ENCODE measurements around a stretch of chr20.

DNA sequence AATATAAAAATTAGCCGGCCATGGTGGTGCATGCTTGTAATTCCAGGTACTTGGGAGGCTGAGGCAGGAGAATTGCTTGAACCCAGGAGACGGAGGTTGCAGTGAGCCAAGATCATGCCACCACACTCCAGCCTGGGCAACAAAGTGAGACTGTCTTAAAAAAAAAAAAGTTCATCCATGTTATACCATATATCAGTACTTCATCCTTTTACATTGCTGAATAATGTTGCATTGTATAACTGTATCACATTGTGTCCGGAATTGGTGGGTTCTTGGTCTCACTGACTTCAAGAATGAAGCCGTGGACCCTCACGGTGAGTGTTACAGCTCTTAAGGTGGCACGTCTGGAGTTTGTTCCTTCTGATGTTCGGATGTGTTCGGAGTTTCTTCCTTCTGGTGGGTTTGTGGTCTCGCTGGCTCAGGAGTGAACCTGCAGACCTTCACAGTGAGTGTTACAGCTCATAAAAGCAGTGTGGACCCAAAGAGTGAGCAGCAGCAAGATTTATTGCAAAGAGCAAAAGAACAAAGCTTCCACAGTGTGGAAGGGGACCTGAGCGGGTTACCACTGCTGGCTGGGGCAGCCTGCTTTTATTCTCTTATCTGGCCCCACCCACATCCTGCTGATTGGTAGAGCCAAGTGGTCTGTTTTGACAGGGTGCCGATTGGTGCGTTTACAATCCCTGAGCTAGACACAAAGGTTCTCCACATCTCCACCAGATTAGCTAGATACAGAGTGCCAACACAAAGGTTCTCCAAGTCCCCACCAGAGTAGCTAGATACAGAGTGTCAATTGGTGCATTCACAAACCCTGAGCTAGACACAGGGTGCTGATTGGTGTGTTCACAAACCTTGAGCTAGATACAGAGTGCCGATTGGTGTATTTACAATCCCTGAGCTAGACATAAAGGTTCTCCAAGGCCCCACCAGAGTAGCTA lies 21.5 kb downstream of the ACSS2 start:
- PRO-cap, result no peak

GRCh38 chr20:34978359-34978948 lies 22.8 kb downstream of the MYH7B start:
- PRO-cap, result no peak

- PRO-cap, result no peak
These were observed 12.8 kb downstream of the EDEM2 start for GRCh38 chr20:35134173-35134804.

- PRO-cap, result no peak
These were observed 12.2 kb downstream of the MMP24OS start for GRCh38 chr20:35265707-35266067.

DNA sequence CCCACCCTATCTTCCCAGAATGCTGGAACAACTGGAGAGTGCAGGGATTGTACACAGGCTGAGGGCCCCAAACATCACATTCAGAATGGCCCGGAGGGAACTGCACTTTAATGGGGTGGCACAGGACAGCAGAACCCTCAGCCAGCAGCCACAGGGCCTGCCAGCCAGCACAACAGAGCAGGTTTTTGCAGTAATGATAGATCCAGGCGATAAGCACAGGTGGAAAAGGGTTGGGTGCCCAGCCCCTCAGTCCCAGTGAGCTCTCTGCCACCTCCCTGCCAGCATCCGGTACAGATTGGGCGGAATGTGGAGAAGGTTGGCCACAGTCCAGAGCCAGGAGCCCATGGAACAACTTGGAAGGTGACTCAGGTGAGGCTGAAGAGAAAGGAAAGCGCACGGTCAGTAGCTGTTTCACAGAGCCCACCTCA lies 924 bp upstream of the MMP24OS start:
- PRO-cap, result no peak

DNA sequence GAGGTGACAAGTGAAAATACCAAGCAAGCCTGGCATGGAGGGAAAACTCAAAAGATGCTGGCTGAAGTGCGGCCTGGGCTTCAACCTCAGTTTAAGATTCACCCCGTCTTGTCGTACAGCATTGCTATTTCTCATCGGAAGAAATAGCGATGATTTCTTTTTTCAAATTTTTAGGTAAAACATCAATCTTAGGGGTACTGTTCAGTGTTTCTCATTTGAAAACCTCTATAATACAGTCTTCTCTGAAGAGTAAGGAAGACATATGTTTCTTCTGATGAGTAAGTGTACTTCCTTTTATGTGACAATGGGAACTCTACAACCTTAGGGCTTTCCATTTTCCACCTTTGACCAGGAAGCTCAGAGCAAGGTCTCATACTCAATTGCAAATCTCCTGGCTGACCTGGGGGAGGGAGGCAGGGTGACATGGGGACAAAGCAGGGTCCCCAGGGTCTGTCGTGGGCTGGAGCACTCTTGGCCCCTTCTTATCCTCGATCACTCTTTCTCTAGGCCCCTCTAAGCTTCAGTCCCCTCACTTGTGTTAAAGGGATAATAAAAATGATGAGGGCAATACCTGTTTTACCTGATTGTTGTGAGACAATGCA lies 8.1 kb upstream of the FAM83C start:
- PRO-cap, result no peak

- PRO-cap, result bidirectional peak, plus-strand start at chr20:35304069, minus-strand start at chr20:35303948
These were observed 11.7 kb upstream of the FAM83C start for GRCh38 chr20:35303794-35304447.

GRCh38 chr20:35308146-35308760 lies 16.0 kb upstream of the FAM83C start:
- PRO-cap, result bidirectional peak, plus-strand start at chr20:35308483, minus-strand start at chr20:35308278

DNA sequence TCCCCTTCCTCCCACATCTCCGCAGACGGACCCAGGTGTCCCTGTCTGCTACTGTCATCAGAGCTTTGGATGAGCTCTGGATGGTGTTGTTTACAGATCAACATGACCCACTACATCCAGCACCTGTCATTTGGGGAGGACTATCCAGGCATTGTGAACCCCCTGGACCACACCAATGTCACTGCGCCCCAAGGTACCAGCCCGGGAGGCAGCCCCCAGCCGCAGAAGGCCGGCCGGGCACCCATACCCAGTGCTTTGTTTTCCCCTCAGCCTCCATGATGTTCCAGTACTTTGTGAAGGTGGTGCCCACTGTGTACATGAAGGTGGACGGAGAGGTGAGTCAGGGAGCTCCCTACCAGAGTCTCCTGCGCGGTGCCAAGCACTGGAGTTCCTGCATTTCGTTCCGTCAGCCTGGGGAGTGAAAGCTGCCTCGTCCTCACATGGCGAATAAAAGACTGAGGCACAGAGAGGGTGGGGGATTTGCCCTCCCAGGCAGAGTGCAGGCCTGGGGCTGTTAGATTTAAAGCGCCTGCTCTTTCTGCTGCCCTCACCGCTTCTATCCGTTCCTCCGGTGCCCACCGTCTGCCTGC lies 14.2 kb downstream of the ERGIC3 start:
- PRO-cap, result no peak

- PRO-cap, result no peak
These were observed 15.7 kb downstream of the SPAG4 start for GRCh38 chr20:35631195-35631926.

- PRO-cap, result no peak
These were observed 20.4 kb downstream of the SPAG4 start for GRCh38 chr20:35635880-35636530.

DNA sequence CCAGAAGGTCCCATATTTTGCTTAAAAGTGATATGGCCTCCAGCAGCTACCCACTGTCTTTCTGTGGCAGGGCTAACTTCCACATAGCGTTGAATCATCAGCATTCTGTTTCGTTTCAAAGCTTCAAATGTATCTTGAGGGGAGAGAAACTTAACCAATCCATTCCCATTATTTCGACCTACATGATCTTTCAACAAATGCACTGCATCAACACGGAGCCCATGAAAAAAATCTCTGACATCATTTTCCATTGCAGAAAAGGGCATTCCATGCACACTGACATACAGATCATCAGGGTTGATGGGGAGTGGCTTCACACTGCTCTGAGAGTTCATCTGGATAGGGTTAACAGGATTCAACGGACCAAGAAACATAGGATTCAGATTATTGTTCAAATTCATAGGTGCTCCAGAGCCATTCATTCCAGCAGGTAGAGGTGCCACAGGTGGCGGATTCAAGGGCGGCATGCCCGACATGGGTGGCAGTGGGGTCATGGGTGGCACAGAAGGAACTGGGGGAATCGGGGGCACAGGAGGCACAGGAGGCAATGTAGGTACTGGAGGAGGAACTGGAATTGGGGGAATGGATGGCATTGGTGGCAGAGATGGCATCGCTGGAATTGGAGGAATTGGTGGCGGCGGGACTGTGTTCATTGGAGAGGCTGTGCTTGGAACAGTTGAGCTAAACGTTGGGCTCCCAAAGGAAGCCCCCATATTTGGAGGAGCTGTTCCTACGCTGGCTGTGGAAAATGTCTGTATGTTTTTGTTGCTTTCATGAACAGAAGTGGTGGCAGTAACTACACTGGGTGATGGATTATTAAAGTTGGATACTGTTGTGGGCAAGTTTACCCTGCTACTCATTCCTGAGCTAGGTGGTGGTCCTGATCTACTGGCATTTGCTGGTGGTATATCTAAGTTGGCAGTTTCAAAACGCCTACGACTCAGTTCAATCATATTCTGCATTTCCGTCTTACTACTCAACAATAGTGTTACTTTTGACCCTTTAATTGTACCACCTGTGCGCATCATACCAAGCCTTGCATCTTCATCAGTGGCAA lies 10.2 kb downstream of the CPNE1 start:
- PRO-cap, result no peak

- PRO-cap, result no peak
These were observed 11.8 kb downstream of the NFS1 start for GRCh38 chr20:35687319-35687791.

- PRO-cap, result no peak
These were observed 2.7 kb downstream of the ROMO1 start for GRCh38 chr20:35701742-35702532.

DNA sequence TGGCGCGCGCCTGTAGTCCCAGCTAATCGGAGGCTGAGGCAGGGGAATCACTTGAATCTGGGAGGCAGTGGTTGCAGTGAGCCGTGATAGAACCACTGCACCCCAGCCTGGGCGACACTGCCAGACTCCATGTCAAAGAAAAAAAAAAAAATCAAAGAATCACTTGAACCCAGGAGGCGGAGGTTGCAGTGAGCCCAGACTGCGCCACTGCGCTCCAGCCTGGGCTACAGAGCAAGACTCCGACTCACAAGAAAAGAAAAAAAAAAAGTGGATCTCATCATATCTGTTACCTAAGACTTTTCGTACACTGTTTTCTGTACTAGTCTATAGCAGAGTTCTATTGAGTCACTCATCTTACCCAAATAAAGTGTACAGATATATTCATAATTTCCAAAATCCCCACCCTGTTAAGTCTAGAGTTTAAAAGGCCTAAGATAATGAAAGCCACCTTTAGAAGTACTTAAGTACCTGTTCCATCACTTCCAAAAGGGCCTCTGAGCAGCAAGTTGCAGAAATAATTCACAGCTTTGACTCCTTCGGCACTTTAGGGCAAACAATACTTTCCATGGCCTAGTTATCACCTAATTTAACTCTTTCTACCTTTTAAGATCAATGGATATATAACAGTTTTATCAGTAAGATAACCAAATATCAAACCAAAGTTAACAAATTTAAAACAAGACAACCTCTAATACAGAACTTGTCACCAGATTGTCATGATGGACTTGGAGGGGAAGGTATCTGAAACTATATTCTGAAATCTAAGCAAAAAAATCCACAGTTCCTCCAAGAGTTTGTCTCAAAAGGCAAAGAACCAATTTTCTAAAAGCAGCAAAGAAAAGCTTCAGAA lies 3.8 kb downstream of the RBM39 start:
- PRO-cap, result no peak

GRCh38 chr20:36062599-36063225 lies 91.8 kb upstream of the EPB41L1 start:
- PRO-cap, result no peak

GRCh38 chr20:36086576-36087212 lies 67.8 kb upstream of the EPB41L1 start:
- PRO-cap, result no peak

DNA sequence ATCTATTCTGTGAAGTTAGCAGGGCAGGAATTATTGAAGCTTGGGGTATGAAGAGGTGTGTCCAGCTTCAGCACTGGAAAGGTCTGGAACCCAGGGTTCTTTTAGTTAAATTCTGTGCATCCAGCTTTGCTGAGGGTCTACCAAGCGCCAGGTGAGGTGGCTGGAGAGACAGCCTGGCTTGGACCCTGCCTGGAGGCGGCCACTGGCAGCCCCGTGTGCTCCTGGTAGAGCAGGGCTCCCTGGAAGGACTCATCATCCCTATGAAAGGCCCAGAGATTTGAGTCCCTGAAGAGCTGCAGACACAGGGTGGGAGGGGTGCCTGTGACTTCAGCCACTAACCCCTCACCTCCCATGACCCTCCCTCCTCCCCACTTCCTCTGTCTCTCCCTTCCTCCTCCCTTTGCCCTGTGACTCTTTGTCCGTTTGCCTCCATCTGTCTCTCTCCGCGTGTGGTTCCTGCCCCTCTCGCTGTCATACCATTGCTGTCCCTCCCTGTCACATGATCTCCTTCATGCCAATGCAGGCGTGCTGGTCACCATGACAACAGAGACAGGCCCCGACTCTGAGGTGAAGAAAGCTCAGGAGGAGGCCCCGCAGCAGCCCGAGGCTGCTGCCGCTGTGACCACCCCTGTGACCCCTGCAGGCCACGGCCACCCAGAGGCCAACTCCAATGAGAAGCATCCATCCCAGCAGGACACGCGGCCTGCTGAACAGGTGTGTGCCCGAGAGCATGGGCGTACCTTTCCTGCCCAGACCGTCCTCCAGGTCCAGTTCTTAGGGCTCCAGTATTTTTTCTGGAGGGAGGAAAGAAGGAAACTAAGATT lies 18.9 kb downstream of the EPB41L1 start:
- PRO-cap, result no peak

DNA sequence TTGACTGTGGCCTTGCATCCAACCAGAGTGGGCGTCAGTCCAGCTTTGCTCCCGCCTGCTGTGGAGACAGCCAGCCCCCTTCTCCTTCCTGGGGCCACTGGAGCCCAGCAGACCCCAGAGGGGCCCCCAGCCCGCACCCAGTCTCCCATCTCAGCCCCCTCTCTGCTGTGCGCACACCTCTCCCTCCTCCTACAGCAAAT lies 30.5 kb downstream of the DLGAP4 start:
- PRO-cap, result no peak

- PRO-cap, result no peak
These were observed 41.2 kb upstream of the MYL9 start for GRCh38 chr20:36499857-36500731.